Left lung (tissue), 1 donor: ENCODE data around the genes CTSS and CERS2.

GRCh38 chr1:150559620-150560416 lies 10.6 kb downstream of the ADAMTSL4 start:
- PRO-cap, result no peak

- PRO-cap, result no peak
Observed at GRCh38 chr1:150560417-150560717, 11.2 kb downstream of the ADAMTSL4 start.

DNA sequence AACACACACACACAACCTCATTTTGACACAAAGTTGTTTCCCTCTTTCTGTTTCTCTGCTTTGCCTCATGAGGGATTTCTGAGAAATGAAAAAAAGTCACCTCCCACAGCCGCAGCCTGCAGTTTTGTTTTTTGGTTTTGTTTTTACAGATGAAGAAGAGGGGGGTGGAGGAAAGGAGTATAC lies 12.1 kb downstream of the MCL1 start:
- PRO-cap, result bidirectional peak, plus-strand start at position 148 of the sequence, minus-strand start outside the sequence

GRCh38 chr1:150605292-150605654 lies 24.1 kb downstream of the ENSA start:
- PRO-cap, result unidirectional peak, minus-strand start at chr1:150605381

- PRO-cap, result unidirectional peak, plus-strand start at chr1:150619989
Observed at GRCh38 chr1:150619143-150620498, 9.8 kb downstream of the ENSA start.

- PRO-cap, result no peak
Observed at GRCh38 chr1:150764495-150765221, 920 bp downstream of the CTSS start.

GRCh38 chr1:150765222-150766124 lies at the start of gene CTSS:
CTSS (minus strand) TSS chr1:150765778.
- PRO-cap, result bidirectional peak, plus-strand start at chr1:150765703, minus-strand start at chr1:150765545; bidirectional peak, plus-strand start at chr1:150765906, minus-strand start at chr1:150765792

- PRO-cap, result no peak
Observed at GRCh38 chr1:150841706-150842054, 33.6 kb upstream of the CTSK start.

DNA sequence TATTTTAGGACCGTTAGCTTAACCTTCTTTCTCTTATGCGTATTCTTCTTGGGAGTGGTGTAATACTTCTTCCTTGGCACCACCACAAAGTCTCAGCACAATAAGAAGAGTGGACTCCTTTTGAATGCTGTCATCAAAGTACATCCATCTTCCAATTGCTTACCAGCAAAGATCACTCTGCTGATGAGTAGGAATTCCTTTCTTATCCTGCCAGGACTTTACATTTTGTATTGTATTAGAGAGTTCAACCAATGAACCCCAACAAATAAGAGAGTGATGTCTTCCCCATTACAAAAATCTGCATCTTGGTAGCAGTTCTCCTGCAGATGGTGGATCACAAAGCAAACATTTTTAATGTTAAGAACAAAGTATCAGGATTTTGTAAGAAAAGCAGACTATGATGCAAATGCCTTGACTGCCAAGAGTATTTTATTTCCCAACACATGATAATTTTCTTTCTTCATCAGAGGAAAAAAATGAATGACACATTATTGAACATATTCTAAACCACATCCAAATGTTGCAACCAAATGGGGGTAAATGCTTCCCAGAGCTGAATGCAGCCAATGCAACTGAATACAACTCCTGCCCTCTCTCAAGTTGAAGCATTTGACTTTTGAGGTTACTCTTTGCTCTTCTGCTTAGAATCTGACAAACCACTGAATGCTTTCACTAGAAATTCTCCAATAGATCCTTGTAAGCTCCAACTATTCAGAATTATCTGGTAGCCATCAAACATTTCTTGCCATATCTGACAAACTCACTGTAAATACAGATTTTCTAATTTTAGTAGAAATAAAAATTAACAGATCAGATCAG lies 5.2 kb upstream of the ARNT start:
- PRO-cap, result no peak

- PRO-cap, result no peak
Observed at GRCh38 chr1:150966928-150967995, 7.4 kb downstream of the CERS2 start.

DNA sequence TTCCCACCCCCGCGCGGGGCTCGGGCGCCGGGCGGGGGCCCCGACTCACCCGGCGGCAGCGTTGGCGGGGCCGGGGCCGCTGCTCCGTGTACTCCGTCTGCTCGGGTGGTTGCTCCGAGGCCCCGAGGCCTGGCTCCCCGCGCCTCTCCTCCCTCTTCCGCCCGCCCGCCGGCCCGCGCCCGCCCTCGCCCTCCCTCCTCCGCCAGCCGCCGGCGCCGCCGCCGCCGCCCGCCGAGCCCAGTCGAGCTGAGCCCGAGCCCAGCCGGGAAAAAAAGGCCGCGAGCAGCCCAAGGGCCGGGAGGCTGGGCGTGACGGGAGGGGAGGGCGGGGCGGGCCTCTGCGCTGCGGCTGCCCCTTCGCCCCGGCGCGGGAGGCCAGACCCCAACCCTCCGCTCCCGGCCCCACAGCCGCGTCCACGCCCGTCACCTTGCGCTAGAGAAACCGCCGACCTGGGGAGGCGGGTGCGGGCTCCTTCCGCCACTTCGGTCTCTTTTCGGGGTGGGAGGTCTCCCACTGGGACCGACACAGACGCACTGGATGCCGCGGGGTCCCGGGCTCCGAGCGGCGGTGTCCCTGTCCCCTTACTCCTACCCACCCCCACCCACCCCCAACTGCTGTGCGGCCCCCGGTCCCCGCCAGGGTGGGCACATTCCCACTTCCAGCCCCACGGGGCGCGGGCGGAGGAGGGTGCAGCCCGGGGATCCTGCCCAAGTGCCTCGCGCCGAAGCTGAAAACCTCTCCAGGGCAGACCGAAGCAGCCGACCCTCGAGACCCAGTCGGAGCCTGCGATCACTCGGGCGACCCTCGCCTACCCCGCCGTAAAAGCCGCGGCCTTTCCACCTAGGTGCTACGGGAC lies at the start of gene CERS2:
TSS of gene CERS2 (minus strand) at position 266 of the 856 bp plus-strand sequence.
- PRO-cap, result bidirectional peak, plus-strand start at position 317 of the sequence, minus-strand start at position 264 of the sequence; bidirectional peak, plus-strand start at position 765 of the sequence, minus-strand start at position 495 of the sequence

GRCh38 chr1:150979482-150980013 lies 2.5 kb upstream of the ANXA9 start:
- PRO-cap, result no peak

GRCh38 chr1:151037078-151037696 lies 801 bp downstream of the BNIPL start:
- PRO-cap, result no peak

DNA sequence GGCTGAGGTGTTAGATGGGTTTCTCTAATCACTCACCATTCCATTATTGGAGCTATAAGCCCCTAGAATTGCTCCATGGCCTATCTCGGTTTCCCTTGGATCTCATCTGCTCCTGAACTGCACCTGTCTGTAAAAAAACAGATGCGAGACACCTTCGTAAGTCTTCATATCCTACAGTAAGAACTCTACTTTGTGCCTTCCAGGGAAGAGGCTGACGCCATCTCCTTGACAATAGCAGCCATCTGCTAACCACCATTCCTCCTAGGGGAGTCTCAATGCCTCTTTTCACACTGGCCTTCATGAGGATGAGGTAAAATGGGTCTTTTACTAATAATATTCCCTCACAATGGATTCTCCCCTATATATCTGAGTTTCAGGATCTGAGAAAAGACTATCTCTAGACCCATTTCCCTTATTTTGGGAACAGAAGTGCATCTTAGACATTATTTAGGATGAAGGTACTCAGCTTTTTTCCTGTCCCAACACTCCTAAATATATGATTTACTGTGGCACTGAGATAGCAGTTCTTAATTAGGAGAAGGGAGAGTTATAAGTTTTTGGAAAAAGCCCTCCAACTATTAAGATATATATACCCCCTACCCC lies 5.1 kb downstream of the CDC42SE1 start:
- PRO-cap, result no peak

GRCh38 chr1:151196344-151196675 lies 2.0 kb upstream of the PIP5K1A start:
- PRO-cap, result no peak

GRCh38 chr1:151255290-151255892 lies 857 bp downstream of the PSMD4 start:
- PRO-cap, result no peak

DNA sequence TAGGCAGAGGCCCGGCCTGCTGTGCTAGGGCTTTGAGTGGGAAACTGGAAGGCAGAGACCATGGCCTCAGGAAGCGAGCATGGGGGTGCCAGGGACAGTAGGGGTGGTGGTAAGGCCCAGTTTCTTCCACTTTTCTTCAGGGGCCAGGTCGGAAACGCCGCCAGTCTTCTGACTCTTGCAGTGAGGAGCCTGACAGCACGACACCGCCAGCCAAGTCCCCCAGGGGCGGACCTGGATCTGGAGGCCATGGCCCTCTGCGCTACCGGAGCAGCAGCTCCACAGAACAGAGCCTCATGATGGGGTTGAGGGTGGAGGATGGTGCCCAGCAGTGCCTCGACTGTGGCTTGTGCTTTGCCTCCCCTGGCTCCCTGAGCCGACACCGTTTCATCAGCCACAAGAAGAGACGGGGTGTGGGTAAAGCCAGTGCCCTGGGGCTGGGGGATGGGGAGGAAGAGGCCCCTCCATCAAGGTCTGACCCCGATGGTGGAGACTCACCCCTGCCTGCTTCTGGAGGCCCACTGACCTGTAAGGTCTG lies 8.5 kb downstream of the ZNF687 start:
- PRO-cap, result no peak

DNA sequence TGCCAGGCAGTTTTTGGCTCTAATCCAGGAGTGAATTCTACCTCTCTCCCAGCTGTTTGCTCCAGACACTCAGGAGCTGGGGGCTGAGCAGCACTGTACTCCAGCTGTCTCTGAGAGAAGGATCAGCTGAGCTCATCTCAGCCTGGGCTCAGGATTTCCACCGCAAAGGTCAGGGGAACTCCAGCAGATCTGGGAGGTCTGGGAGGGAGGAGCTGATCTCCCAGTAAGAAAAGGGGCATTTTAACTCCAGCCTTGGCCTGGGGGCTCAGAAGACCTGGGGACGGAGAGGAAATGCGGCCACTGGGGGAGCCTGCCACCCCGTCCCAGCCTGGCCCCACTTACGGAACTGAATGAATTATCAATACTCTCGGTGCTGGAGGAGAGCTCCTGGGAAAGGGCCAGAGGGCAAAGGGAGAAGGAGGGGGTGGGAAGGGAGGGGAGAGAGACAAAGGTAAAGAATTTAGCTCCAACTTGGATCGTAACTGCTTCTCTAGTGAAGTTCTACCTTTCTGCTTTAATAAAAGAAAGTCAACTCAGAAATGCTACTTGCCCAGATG lies 17.3 kb downstream of the PI4KB start:
- PRO-cap, result bidirectional peak, plus-strand start at position 268 of the sequence, minus-strand start at position 117 of the sequence

GRCh38 chr1:151400234-151400391 lies 740 bp downstream of the PSMB4 start:
- PRO-cap, result no peak

GRCh38 chr1:151401710-151402213 lies 2.4 kb downstream of the PSMB4 start:
- PRO-cap, result no peak